Metastatic Liver Carcinoma in the Adrenal Gland (tissue), 2 donors: ENCODE results near the genes PRRC2B and POMT1.

GRCh38 chr9:131138337-131139563 is 13.4 kb downstream of the NUP214 start:
- PRO-cap, 2 experiments = no peak in any of the 2 experiments

DNA sequence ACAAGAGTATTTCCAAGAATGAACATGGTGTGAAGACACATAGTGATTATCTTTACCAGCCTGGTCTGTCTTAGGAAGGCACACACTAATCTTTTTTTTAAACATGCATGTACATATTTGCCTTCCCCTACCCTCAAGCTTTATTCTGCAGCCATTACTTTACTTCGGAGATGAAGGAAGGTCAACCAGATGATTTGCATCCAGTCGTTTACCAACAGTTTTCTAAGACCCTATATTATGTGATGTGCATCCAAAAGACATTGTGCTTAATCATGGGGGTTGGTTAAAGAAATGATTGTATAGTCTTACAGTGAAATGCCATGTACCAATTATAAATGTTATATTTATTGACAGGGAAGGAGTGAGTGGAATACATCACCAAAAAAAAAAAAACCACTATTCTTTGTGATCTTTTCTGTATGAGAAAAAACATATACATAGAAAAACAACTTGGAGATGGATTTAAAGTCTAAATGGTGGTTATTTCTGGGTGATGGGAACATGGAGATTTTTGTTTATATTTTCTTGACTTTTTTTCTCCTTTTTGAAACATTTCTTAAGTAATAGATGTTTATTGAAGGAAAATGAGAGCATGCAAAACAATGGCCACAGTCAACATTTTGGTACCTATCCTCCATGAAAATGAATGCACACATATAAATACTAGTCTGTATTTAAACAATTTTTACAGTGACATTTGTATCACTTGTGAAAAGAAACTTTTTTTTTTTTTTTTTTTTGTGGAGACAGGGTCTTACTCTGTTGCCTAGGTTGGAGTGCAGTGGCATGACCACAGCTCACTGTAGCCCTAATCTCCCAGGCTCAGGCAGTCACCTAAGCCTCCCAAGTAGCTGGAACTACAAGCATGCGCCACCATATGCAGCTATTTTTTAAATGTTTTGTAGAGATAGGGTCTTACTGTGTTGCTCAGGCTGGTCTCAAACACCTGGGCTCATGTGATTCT is 15.7 kb downstream of the NUP214 start:
- PRO-cap, 2 experiments = no peak in any of the 2 experiments

- PRO-cap, 2 experiments = no peak in any of the 2 experiments
Measured at GRCh38 chr9:131197764-131198867, 72.7 kb downstream of the NUP214 start.

GRCh38 chr9:131225208-131226493 is 50.7 kb downstream of the FAM78A start:
- PRO-cap, 2 experiments = no peak in any of the 2 experiments

DNA sequence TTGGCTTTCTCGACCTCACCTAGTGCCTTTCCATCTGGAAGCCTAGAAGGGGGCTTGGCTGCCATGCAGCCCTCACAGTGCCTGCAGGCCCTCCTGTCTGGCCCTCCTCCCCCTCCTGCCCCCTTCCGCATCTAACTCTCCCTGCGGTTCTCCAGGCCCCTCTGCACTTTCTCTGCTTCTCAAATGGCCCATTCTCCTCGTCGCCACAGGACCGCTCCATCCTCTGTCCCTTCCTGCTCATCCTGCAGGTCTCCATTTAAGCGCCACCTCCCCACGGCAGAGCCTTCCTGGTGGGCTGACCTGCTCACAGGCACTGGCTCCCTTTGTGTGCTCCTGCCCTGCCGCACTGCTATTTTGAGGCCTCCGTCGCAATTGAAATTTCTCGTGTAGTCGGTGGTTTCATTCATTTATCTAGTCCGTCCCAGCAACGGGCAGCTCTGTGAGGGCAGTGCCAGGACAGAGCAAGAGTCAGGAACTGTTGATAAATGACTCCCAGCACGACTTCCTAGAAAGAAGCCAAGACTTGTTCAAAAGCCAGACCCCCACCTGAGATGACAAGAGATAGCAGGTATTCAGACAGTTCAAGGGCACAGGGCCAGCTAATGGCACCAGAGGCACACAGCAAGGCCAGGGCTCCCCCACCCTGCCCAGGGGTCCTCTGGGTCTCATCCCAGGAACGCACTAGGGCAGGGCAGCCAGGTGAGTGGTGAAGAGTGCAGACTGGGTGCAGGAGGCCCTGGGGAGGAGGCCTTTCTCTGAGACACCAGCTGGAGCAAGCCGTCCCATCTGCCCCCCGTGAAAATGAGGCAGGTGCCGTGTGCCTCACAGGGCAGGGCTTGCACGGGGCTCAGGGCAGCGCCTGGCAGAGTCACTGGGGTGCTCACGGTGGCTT is 37.1 kb downstream of the FAM78A start:
- PRO-cap, 2 experiments = no peak in any of the 2 experiments

GRCh38 chr9:131272855-131273738 is 3.2 kb downstream of the FAM78A start:
- PRO-cap, 2 experiments = no peak in any of the 2 experiments

GRCh38 chr9:131279210-131279674 is 2.9 kb upstream of the FAM78A start:
- PRO-cap, 2 experiments = no peak in any of the 2 experiments

GRCh38 chr9:131310720-131311200 is 21.2 kb downstream of the PLPP7 start:
- PRO-cap, 2 experiments = no peak in any of the 2 experiments

- PRO-cap, 2 experiments = peak in 2 of 2 experiments; most common plus-strand start chr9:131394046 (in 2)
Measured at GRCh38 chr9:131393918-131394331, at the start of gene PRRC2B. Gene PRRC2B, plus strand, starts transcription at chr9:131394086.

DNA sequence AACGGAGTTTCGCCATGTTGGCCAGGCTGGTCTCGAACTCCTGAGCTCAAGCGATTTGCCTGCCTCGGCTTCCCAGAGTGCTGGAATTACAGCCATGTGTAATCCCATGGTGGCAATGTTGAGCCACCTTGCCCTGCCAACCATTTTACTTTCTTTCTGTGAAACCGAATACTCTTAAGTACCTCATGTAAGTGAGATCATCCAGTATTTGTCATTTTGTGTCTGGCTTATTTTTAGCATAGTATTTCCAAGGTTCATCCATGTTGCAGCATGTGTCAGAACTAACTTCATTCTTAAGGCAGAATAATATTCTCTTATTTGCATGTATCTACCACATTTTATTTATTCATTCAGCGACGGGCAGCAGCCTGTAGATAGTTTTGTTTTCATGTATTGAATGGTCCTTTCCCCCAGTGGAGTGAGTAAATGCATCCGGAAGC is 8.3 kb downstream of the PRRC2B start:
- PRO-cap, 2 experiments = no peak in any of the 2 experiments

DNA sequence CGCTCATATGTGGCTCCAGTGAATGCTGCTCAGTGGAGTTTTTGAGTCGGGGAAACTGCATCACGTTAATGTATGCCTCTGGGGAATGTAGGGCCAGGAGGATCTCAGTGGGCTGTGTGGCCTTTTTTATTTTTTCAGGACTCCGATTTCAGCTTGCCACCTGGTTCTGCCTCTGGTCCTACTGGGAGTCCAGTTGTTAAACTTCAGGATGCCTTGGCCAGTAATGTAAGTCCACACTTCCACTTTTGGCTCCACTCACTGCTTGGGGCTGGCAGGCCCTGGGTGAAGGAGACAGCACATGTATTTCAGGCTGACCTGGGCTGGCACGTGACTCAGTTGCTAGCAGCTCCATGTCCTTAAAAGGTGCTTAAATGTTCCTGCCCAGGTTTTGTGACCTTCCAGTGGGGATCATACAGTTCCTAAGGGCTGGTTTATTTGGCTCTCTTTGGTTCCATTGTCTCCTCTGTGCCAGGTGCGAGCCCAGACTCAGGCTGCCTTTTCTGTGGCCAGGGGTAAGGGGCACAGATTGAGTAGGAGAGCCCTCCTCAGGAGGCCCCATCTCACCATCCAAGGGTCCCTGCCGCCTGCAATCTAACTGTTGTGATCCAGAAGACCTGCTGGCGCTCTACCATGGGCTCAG is 19.4 kb upstream of the POMT1 start:
- PRO-cap, 2 experiments = no peak in any of the 2 experiments

DNA sequence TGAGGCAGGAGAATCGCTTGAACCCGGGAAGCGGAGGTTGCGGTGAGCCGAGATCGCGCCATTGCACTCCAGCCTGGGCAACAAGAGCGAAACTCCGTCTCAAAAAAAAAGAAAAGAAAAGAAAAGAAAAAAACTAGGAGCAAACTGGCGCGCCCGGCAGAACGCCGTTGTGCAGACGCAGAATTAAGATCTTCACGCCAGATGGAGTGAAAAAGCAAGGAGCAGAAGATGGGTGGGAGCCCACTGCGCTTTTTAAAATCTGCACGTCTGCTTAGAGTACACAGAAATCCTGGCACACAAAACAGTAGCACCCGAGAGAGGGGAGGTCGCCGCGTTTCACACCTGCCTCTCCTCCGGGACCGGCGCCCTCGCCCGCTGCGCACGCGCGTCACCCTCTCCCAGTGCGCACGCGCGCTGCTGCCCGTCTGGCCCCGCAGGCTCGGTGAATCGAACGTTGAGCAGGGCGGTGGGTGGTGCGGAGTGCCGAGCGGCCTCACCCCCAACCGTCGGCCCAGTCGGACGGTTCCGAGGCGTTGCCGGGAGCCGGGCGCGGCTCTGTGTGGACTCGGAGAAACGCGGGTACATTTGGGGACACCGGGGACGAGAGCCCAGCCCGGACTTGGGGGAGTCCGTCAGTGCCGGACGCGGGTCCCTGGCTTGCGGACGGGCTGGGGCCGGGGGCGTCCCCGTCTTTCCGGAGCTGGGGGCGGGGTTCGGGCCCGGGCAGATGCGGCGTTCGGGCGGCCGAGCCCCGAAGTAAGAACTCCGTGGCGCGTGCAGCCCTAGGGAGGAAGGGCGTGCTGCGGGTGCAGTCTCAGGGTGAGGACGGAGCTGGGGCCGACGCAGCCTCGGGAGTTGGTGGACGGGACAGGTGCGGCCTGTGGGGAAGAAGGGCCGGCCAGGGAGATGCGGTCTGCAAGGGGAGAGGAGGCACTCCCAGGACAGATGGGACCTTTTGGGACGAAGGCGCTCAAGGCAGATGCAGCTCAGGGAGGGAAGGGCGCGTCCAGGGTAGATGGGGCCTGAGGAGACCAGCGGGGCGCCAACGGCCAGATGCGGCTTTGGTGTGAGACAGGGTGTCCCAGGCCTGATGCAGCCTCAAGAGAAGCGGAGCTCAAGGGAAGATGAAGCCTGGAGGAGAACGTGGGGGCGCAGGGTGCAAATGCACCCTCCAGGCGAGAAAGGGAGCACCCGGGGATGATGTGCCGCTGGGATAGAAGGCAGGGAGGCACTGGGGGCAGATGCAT is at the start of gene POMT1:
Gene POMT1, plus strand, starts transcription at position 424 of the 1,247 bp plus-strand sequence.
- PRO-cap, 2 experiments = peak in 2 of 2 experiments; most common plus-strand start position 461 of the sequence (in 2); most common minus-strand start position 340 of the sequence (in 1)

GRCh38 chr9:131546592-131547051 is 1.3 kb downstream of the PRRT1B start:
- PRO-cap, 2 experiments = no peak in any of the 2 experiments

- PRO-cap, 2 experiments = no peak in any of the 2 experiments
Measured at GRCh38 chr9:131584128-131584719, 38.9 kb downstream of the PRRT1B start.

DNA sequence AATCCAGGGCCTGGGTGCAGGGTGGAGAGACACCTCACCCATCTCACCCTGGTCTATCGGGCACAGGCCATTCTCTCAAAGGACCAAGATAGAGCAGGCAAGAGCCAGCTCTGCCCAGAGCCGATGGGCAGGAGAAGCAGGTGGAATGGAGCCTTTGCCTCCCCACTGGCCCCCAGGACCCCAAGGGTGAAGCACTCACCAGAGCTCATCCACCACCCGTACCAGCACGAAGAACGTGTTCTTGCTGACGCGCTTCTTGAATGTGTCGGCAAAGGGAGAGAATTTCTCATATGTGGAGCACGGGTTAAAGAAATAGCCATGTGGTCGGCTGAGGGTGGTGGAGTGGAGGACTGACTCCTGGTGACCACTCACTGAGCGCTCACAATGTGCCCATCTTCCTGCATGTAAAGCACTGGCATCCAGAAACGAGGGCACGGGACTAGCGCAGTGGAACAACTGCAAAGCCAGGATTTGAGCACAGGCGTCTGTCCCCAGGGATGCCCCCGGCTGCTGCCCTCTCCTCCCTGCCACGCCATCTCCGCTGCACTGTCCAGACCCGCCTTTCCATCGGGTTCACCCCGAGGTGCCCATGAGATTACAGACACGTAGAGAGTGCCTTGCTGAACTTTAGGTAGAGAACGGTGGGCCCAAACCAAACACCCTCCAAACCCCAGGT is 44.5 kb downstream of the PRRT1B start:
- PRO-cap, 2 experiments = no peak in any of the 2 experiments

DNA sequence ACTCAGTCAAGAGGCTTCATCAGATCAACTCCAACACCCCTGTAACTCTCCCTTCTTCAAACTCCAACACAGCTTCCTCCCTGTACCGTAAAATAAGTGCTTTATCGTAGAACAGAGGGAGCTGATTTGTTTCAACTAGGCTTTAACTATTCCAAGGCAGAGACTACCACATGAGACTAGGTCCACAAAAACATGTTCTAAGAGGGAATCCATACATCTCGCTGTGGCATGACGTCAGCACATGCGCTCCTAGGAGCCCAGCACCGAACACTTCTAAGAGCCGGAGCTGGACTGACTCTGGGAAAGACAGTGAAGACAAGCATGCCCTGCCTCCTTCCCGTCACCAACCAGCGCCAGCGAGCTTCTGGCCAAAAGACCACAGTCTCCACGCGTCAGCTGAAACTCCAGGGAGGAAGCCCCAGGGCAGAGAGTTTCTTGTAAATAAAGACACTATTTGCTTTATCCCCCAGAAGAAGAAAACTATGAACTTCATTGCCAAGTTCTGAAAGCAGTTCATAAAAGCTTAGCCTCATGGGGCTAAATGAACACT is 96.2 kb downstream of the PRRT1B start:
- PRO-cap, 2 experiments = no peak in any of the 2 experiments

DNA sequence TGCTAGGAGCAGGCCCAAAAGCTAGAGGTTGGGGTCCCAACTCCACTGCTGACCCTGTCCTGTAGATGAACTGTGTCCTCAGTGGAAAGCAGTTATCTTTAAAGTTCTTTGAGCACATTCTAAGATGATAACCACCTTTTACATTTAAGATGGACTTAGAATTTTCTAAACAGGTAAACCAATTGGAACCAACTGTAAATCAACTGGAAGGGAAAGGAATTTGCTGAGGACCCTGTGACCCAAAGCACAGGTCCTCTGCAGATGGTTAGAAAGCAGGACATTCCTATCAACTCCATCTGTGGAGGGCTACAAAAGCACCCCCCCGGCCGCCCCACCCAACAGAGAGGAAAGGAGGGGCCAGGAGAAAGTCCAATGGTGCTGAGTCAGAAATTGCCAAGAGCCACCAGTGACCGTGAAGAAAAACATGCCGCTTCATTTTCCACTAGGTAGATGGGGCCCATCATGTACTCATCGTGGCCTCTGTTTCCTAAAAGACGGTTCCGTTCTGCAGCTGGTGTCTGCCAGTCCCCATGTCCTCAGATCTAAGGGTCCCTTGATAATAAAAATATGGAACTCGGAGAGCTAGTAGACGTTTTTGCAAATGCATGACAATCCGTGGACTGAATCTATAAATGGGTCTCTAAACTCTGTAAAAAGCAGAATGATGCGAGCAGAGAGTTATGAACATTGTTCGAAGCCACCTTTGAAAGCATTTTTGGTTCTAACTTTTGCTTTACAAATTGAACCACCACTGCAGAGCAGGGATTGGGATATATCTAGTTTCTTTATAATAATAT is 66.3 kb downstream of the RAPGEF1 start:
- PRO-cap, 2 experiments = no peak in any of the 2 experiments

DNA sequence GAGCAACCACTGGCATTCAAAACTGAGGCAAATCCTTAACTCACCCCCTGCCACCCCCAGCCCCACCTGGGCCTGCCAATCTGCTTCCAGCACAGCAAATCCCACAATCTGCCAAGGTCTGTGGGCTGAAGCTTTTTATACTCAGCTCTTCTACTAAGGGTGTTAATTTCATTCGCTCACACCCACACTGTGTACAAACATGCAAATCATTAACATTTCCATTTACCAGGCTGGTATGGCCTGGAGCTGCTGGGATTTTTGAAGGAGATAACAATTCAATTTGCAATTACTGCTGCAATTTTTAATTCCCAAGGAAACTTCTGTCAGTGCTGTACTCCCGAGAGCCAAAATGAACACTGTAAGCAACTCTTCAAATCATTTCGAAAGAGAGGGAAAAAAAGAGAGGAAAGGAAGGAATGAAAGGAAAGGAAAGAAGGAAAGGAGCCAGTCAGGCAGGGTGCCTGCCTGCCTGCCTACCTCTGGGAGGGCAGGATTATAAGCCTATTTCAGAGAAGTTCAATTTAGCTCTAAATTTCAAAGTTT is 35.5 kb downstream of the RAPGEF1 start:
- PRO-cap, 2 experiments = no peak in any of the 2 experiments

DNA sequence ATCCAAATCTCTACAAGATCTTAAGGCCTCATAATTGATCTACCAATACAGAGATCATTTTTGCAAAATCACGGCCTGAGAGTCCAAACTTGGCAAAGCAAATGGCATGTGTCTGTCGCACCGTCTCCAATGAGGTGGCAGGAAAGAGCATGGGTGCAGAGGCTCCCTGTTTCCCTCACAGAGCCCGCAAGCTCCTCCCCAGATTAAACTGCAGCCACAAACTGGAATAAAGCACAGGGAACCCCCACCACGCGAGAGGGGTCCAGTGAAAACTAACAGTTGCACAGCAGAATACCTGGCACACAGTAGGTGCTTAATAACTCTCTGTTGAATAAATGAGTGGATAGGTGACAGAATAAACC is 27.9 kb downstream of the RAPGEF1 start:
- PRO-cap, 2 experiments = no peak in any of the 2 experiments

GRCh38 chr9:131734805-131735286 is 5.0 kb downstream of the RAPGEF1 start:
- PRO-cap, 2 experiments = no peak in any of the 2 experiments